Vein endothelial cell (primary cell): ENCODE data around the genes IFNA16, IFNA6 and IFNK.

GRCh38 chr9:20739715-20740479 is 55.8 kb downstream of the FOCAD start:
- CAGE, long polyA plus RNA: no peak

GRCh38 chr9:20902172-20902927 is 129.1 kb downstream of the HACD4 start:
- CAGE, long polyA plus RNA: no peak

DNA sequence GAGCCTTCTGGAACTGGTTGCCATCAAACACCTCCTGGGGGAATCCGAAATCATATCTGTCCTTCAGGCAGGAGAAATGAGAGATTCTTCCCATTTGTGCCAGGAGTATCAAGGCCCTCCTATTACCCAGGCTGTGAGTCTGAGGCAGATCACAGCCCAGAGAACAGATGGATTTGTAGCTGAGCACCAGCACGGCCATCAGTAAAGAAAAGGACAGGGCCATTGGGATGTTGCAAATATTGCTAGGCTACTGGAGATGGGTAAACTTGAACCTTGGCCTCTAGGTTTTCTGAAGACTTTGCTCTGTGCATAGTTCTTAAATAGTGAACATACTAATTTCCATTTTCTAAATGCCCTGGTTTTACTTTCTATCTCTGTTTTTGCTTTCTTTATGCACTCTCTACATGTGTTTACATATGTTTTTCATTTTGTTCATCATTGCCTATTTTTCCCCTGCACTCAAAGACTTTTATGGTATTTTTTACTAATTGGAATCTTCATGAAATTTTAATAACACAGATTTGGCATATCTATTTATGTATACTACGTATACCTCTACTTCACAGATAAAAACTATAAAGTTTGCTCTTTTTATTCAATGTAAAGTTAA is at the start of gene IFNA16:
Gene IFNA16 (minus strand): TSS at position 229 of the 610 bp plus-strand sequence.
- CAGE, long polyA plus RNA: no peak

DNA sequence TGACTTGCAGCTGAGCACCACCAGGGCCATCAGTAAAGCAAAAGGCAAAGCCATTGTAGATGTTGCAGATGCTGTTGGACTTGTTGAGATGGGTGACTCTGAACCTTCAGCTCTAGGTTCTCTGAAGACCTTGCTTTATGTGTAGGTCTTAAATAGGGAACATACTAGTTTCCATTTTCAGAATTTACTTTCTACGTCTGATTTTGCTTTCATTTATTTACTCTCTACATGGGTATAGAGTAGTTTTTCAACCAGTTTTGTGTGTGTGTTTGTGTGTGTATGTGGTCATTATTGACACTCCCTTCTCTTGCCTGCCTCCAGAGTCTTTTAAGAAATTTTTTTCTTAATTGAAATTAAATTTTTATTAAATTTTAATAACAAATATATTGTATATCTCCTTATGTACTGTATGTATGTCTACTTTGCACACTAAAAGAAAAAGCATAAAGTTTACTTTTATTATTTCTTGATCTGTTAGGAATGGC is at the start of gene IFNA6:
Gene IFNA6 (minus strand): TSS at position 54 of the 485 bp plus-strand sequence.
- CAGE, long polyA plus RNA: no peak

DNA sequence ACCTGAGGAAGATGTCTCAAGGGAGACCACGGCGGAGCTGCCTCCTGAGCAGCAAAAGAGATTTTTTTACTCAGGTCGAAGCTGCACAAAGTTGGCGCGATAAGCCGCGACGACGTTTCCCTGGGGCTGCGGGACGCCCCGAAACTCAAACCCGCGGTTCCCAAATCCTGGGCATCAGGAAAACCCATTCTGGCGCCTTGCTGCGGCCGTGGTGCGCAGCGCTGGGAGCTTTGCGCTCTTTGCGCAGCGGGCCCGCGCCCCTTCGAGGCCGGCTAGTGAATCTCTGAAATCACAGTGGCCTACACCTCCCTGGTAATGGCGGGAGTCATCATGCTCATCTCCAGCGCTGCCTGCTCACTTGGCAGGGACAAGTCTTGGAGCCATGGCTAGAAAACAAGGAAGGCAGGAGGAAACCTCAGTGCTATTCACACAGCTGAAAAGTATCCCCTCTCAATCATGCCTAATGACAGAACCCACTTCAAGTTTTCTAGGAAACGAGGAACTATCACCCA is 6.1 kb upstream of the IFNA8 start:
- CAGE, long polyA plus RNA: no peak

DNA sequence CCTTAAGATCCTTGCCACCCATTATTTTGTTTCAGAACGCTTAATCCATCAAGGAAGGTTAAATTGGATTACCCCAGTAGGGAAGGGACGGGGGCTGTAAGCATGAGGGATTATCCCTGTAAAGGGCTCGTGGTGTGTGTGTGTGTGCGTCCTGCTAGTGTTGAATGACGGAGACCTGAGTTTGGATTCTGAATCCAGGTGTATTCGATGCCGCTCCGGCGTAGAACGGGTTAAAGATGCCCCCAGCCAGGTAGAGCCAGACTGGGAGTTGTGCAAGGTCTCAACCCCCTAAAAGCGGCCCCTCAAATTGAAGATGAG is 798 bp upstream of the MTAP start:
- CAGE, long polyA plus RNA: no peak

DNA sequence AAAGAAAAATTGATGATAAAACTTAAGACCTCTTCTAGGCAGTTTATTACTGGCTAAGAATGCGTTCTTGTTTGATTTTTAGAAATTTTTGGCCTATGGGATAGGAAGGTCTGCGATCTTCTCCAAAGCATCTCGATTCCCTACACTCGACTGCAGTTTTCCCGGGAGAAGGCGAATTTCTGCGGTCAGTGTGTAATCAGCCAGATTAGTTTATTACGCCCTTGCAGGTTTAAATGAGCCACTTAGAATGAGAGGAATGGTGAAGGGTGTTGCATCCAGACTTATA is 1.2 kb downstream of the MTAP start:
- CAGE, long polyA plus RNA: no peak

- CAGE, long polyA plus RNA: no peak
Observed at GRCh38 chr9:21853195-21853925, 50.9 kb downstream of the MTAP start.

- CAGE, long polyA plus RNA: no peak
Observed at GRCh38 chr9:21995965-21996281, 13.2 kb downstream of the CDKN2B start.

GRCh38 chr9:22041736-22042357 is 32.7 kb upstream of the CDKN2B start:
- CAGE, long polyA plus RNA: no peak

GRCh38 chr9:22113223-22113750 is 104.2 kb upstream of the CDKN2B start:
- CAGE, long polyA plus RNA: no peak

GRCh38 chr9:23437321-23437576 is 388.8 kb downstream of the ELAVL2 start:
- CAGE, long polyA plus RNA: no peak

DNA sequence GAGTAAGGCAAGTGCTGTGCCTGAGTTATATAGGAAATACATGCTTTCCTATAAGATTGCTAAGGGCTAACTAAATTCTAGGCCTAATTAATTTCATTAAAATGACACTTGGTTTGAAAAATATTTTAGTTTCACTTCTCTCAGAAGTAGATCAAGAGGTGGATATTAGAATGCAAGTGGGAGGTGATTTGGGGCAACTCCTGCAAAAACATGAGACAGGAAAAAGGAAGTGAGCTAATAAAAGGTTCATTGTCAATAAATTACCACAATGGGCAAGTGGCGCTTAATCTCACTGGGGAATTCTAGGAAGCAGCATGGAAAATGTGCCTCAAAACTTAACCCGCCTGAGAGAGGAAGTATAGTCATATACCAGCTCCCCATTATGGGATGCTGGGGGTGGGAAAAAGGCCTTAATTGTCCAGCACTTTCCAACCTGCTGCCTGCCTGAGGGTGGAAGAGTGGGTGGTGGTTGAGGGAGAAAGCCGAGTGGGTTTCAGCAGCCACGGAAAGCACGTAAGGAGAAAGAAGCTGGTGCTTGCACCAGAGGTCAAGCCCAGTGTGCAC is 204.1 kb downstream of the ELAVL2 start:
- CAGE, long polyA plus RNA: no peak

- CAGE, long polyA plus RNA: no peak
Observed at GRCh38 chr9:27426515-27427124, 97.5 kb upstream of the IFNK start.

GRCh38 chr9:27524110-27524719 is at the start of gene IFNK:
TSS of gene IFNK (plus strand) at chr9:27524290.
- CAGE, long polyA plus RNA: no peak

GRCh38 chr9:27528619-27528915 is 1.0 kb downstream of the MOB3B start:
- CAGE, long polyA plus RNA: no peak

- CAGE, long polyA plus RNA: no peak
Observed at GRCh38 chr9:27654707-27655221, 81.5 kb upstream of the C9orf72 start.

DNA sequence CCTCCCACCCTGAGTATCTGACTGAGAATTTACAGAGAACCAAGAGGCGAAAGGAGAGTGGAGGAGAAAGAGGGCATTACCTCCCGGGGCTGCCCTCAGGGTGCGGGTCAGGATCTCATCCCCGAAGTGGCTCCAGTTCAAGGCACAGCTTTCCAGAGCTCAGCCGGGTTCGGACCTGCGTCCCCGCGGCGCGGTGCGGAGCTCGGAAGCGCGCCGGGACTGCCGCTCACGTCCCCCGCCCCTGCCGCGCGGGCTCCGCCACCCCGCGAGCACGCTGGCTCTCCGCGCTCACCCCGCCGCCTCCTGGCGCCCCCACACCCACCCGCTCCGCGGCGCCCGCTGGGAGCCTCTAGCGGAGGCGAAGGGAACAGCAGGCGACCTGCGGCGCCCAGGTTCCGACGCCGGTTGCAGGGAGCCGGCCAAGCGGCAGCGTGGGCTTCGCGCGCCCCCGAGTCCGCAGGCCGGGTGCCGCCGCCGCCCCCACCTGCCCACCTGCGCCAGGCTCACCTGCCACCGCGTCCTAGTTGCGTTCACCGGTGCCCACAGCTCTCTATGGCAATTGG is 1.3 kb downstream of the LINGO2 start:
- CAGE, long polyA plus RNA: no peak

GRCh38 chr9:30574883-30575327 is 1361.5 kb upstream of the LINGO2 start:
- CAGE, long polyA plus RNA: no peak

- CAGE, long polyA plus RNA: no peak
Observed at GRCh38 chr9:31334697-31335393, 1049.6 kb upstream of the ACO1 start.